Non-pigmented ciliary epithelial cell (primary cell): ENCODE results near the genes MTTP and SLC39A8.

DNA sequence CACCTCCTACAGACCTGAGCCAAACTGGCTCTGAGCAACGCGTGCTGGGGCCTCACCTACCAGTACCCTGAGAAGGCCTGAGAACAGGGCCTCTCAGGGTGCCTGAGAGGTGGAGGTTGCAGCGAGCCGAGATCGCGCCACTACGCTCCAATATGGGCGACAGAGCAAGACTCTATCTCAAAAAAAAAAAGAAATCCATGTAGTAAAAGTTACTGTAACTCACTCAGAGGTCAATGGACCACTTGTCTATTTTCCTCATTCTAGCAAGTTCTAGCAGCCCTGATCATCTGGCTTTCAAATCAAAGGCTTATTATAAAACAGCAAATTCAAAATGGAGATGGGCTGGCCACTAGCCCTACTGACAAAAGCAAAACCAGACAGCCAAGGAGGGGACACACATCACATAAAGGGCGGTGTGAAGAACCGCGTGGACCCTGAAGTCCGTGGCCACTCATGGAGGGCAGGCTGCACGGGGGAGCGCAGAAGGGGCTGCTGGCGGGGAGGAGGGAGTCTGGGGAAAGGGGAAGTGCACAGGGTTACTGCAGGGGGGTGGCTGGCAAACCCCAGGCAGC, 87.5 kb downstream of the TSPAN5 start:
- RRBS, result no CpG with 5 or more reads among the region's 15 CpGs

- RRBS, result no CpG with 5 or more reads among the region's 8 CpGs
These were observed 4.2 kb upstream of the TSPAN5 start for GRCh38 chr4:98662553-98663140.

GRCh38 chr4:98663141-98664201, 5.1 kb upstream of the TSPAN5 start:
- RRBS, result no CpG with 5 or more reads among the region's 10 CpGs

- RRBS, result no CpG with 5 or more reads among the region's 1 CpG
These were observed 47.8 kb upstream of the TSPAN5 start for GRCh38 chr4:98706241-98706491.

DNA sequence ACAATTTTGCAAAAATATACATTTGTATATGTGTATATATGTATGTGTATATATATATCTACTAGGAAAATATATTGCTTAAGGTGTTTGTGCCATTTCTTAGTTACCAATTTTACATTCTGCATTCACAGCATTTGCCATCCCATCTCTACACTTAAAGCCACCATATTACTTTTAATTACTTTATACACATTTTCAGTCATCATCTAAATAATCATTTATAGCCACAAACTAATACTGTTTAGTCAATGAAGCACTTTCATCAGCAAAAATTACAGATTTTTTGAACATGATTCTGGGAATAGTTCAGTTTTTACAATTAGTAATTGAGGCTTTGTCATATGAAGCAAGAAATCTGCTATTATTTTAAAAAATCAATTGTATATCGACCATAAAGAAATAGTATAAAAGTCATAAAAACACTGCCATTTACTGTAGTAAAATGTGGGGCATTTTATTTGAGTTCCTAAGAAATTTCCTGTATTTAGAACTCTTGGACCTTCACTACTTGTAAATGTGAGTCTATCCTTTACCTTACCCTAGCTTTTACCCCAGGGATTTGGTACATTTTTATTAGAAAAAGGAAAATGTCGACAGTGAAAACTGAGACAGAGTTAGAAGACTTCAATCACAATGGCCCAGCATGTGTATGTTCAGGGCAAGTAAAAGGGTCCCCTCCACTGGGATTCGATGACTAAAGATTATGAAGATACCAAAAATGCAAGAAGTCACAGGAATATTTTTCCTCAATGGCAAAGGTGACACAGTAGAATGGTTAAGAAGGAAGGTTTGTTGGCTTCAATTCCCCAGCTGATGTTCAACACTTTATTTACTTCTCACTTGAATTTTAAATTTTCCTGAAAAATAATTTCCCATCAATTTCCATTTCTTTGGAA, 14.1 kb downstream of the ADH1B start:
- RRBS, result no CpG with 5 or more reads among the region's 3 CpGs

- RRBS, result no CpG with 5 or more reads among the region's 9 CpGs
These were observed 5.1 kb downstream of the ADH1B start for GRCh38 chr4:99315805-99316727.

DNA sequence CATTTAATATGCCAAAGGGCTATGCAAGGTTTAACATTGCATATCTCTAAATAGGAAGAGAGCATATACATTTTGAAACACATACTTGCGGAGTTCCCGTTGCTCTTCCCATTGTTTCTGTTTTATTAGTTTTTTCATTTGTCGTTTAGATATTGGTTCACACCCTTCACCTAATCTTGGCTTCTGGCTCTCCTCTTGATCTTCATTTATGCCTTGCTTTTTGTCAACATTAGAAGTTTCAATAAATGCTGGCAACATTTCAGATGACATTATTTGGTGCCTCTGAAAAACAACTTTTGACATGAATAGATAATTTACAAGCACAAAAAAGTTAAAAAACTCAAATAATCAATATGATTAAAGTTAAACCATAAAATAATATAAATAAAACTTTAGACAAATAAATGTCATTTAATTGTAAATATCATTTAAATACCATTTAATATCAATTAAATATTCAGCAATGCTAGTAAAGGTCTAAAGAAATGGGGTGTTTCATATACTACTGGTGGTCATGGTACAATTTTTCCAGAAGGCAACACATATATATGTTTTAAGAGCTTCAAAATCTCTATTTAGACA, 4.7 kb downstream of the TRMT10A start:
- RRBS, result no CpG with 5 or more reads among the region's 3 CpGs

DNA sequence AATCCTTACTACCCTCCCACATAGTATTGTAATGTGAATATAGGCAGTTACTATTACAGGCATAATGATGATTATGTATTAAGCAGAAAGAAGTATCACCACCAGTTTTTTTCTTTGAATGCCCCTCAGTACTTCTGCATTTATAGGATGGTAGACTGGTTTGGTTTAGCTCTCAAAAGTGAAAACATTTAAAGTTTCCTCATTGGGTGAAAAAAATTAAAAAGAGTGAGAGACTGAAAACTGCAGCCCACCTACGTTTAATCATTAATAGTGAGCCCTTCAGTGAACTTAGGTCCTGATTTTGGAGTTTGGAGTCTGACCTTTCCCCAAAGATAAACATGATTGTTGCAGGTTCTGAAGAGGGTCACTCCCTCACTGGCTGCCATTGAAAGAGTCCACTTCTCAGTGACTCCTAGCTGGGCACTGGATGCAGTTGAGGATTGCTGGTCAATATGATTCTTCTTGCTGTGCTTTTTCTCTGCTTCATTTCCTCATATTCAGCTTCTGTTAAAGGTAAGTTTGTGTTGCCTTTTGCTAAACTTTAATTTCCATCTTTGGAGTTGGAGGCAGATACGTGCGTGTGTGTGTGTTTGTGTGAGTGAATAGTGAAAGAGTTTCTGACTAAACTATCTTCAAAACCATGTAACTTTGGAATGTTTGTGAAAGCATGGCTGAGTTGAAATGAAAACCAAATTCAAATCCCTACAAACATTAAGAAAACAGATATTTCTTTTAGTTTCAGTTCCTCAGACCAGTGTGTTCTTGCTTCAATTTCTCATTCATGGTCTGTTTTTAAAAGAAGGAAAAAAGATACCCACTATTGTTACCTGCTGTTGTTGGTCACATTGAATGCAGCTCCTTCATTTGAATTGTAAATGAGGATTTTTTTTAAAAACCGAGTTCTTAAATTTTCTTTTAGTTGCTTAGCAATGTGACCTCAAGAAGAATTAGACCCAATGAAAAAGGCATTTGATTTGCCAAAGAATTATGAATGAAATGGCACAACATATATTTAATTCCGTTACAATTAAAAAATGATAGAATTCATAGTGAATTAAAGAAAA, at the start of gene MTTP:
MTTP (plus strand) TSS at position 367 of the 1,064 bp plus-strand sequence.
- RRBS, result no CpG with 5 or more reads among the region's 5 CpGs

- RRBS, result 91% methylated on average over 17 of the region's 33 CpGs
These were observed 5.0 kb downstream of the C4orf54 start for GRCh38 chr4:99652512-99653187.

- RRBS, result no CpG with 5 or more reads among the region's 4 CpGs
These were observed 12.8 kb upstream of the C4orf54 start for GRCh38 chr4:99670250-99670985.

GRCh38 chr4:99946911-99947638, 657 bp upstream of the DNAJB14 start:
- RRBS, result 8% methylated on average over 9 of the region's 30 CpGs

DNA sequence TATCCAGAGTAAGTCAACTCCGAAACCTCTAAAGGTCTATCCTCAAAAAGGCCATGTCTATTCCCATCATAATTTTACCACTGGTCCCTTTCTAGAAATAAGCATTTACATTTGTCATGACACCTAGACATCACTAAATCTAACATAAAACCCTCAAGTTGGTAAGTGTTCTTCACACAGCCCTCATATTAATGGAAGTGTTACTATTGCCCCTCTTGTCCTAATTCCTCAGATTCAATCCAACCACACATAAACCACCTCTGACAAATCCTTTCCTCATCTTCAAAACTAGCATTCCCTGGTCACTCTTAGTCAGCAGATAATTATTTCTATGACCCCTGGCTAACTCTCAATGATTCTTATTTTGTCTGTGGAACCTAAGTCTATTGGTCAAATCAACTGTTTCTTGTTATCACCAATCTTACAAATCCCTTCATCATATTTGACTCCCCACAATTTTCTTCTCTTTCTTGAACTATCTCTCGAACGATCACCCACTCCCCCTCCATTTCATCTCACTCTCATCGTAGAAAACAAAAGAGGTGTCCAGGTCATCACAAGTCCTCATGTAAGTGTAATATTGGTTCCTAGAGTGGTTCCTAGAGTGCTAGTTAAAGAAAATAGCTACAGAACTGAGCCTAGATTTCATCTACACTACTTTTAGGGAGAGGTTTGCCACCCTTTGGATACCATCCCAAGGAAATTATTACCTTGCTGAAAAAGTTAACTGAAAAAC, 168.5 kb downstream of the PPP3CA start:
- RRBS, result no CpG with 5 or more reads among the region's 4 CpGs

DNA sequence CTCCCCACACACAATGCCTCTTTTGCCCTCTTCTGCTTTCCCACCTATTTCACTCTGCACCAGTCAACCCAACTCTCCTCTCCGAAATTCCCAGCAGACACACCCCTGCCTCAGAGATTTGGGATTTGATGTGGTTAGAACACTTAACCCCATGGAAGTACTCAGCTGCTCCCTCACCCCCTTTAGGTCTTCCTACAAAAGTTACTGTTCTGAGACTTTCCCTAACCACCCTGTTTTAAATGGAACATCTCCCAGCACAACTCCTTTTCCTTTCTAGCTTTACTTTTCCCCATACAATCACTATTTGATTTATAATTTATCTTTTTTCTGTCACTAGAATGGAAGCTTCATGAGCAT, 122.4 kb downstream of the PPP3CA start:
- RRBS, result no CpG with 5 or more reads among the region's 1 CpG

GRCh38 chr4:101347664-101348727, 670 bp upstream of the PPP3CA start:
- RRBS, result 5% methylated on average over 2 of the region's 78 CpGs

GRCh38 chr4:102139211-102139653, 206.1 kb downstream of the SLC39A8 start:
- RRBS, result no CpG with 5 or more reads among the region's 2 CpGs

- RRBS, result under 1% methylated on average over 19 of the region's 52 CpGs
These were observed at the start of gene SLC39A8 for GRCh38 chr4:102344905-102345734. Gene SLC39A8 (minus strand): TSS chr4:102345482.

DNA sequence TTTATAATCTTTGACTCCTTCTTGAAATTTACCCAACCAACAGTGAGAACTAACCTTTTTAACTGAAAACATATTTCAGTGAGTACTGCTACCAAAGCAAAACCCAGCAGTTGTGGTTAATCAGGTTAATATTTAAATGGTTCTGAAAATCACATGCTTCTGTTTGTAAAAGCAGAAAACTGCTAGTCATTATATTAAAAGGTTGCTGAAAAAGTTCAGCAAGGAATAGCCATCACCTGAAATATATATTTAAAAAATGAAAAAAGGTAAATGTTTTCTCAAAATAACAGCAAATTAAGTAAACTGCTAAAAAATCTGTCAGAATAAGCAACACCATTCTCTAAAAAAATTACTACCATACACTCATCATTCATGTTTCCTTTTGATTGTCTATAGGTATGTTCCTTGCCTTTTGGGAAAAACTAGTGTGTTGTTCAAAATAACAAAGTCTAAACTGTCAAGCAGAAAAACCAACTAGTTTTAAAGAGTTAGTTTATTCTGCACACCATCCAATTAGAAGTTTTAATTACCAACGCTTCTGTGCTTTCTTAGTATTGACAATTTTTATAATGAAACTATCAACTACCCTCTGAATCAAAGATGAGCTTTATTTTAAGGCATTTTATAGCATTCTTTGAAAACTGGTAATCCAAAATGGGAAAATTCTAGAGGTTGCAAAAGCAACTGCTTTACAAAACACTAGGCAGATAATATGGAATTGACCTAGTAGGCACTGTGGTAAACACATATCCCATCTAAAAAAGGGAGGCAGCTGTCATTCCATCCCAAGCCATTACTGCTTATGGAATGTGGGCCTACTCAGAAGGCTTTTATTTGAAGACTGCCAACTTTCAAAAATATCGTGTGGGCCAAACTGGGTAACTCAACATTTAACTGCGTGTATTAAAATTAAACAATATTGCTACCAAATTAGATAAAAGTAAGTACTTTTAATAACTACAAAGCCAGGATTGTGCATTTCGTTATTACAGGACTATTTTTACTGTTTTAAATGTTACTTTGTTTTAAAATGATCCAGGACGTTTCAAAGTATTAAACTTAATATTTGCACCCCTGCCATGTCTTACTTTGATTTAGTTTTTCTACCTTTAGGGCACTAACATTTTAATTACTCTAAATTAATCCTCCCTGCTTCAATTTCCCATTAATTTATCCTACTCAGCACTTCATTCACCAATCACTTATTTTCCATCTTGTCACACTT, 19.5 kb downstream of the UBE2D3 start:
- RRBS, result no CpG with 5 or more reads among the region's 5 CpGs

GRCh38 chr4:102828544-102828661, 1.1 kb upstream of the UBE2D3 start:
- RRBS, result no CpG with 5 or more reads among the region's 4 CpGs

GRCh38 chr4:102878344-102879251, 9.8 kb downstream of the CISD2 start:
- RRBS, result no CpG with 5 or more reads among the region's 8 CpGs

- RRBS, result no CpG with 5 or more reads among the region's 2 CpGs
These were observed 973 bp downstream of the SLC9B2 start for GRCh38 chr4:103075743-103075833.